Measurements from ENCODE around the gene PIP4K2B.

- PRO-cap, result no peak
Observed at GRCh38 chr17:38451586-38452648, 23.7 kb downstream of the ARHGAP23 start.

DNA sequence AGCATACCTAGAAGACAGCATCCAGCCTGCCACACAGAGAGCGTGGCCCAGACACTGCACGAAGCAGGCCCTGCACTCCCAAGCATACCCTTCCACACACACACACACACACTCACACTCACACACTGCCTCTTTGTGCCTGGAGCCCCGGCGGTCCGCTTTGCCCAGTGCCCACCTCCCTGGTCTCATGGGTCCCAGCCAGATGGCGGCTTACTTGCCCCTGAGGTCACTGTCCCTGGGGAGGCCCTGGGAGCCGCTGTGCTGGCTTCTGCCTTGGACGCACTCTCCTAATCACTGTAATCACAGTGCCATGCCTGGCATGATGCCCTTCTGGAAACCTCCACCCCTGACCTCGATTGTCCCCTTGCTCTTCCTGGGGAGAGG lies 35.9 kb downstream of the ARHGAP23 start:
- PRO-cap, result no peak

GRCh38 chr17:38473999-38475219 lies 46.1 kb downstream of the ARHGAP23 start:
- PRO-cap, result no peak

- PRO-cap, result no peak
Observed at GRCh38 chr17:38482407-38482895, 54.2 kb downstream of the ARHGAP23 start.

DNA sequence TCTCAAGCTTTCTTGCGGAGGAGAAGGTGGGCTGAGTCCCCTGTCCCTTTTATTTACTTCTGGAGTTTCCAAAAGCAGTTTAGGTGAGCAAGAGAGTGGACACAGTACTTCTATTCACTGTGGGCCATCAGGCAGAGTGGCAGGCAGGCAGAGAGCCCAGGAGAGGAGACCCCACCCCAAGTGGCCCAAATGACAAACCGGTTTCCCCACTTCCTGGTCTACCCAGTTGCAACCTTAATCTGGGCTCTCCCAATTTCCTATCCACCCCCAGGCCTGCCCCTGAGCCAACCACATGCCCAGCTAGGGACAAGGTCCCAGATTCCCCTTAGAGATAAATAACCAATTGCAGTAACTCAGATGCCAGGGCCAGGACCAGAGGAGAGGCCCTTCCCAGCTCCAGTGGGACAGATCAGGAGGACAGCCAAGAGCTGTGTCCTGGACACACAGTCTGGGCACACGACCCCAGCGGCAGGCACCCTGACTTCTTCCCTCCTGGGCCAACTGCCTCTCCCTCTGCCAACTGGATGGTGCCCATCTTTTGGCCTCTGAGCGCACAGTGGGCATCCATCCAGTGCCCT lies 1.2 kb upstream of the SRCIN1 start:
- PRO-cap, result no peak

DNA sequence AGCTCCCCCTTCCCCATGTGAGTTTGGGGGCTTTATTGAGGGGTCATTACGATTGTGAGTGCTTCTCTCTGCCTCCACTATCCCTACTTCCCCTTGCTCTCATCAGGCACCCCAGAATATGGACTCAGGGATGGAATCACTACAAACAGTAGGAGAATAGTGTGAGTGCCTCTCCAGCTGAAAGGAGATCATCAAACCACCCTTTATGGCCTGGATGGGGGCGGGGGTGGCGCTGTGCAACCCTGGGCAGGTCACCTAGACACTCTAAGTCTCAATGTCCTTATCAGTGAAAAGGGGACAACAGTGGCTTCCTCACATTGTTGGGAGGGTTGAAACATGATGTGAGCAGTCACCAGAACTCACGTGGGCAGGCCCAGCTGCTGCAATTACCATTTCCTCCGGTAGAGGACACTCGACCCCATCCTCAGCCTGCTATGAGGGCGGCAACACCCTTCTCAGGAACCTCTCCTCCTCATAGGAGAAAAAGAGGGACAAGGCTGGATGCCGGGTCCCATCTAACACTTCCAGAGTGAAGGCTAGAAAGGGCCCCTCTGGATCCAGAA lies 2.1 kb upstream of the EPOP start:
- PRO-cap, result no peak

DNA sequence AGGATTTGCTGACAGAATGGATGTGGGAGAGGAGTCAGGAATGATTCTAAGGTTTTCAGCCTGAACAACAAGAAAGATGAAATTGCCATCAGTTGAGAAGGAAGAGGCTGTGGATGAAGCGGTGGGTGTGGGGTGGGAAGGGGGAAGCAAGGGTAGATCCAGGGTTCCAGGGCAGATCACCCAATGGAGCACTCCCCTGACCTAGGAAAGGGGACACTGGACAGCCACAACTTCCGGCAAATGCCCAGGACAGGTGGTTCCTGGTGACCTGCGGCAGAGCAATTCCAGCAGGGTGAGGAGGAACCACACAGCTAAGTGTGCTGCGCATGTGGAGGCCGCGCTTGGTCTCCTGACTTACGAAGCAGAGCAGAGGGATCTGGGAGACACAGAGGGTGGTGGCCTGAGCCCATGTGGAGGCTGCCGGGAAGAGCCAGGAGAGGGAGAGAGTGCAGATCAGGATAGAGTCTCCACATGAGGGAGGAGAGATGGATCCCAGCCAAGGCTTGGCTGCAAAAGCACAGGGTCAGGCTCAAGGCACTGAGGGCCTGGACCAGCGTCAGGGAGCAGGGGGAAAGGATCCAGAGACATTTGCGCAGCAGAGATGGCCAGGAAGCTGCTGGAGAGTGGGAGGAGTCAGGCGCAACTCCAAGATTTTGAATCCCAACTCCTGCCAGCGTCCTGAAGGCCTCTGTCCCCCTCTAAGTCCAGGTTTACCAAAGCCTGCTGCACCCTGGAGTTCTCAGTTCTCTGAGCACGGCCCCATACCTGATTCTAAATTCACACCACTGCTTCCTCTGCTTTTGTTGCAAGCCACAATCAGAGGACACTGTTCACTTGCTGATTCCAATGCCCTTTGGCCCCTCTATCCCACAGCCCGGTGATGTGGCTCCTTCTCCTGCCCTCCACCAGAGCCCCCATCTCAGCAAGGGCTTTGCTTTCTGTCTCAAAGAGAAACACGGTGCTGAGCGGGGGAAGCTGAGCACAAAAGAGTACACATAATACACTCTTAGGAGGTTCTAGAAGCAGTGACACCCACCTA lies 11.3 kb upstream of the MLLT6 start:
- PRO-cap, result no peak

GRCh38 chr17:38712071-38712927 lies 7.2 kb downstream of the MLLT6 start:
- PRO-cap, result no peak

DNA sequence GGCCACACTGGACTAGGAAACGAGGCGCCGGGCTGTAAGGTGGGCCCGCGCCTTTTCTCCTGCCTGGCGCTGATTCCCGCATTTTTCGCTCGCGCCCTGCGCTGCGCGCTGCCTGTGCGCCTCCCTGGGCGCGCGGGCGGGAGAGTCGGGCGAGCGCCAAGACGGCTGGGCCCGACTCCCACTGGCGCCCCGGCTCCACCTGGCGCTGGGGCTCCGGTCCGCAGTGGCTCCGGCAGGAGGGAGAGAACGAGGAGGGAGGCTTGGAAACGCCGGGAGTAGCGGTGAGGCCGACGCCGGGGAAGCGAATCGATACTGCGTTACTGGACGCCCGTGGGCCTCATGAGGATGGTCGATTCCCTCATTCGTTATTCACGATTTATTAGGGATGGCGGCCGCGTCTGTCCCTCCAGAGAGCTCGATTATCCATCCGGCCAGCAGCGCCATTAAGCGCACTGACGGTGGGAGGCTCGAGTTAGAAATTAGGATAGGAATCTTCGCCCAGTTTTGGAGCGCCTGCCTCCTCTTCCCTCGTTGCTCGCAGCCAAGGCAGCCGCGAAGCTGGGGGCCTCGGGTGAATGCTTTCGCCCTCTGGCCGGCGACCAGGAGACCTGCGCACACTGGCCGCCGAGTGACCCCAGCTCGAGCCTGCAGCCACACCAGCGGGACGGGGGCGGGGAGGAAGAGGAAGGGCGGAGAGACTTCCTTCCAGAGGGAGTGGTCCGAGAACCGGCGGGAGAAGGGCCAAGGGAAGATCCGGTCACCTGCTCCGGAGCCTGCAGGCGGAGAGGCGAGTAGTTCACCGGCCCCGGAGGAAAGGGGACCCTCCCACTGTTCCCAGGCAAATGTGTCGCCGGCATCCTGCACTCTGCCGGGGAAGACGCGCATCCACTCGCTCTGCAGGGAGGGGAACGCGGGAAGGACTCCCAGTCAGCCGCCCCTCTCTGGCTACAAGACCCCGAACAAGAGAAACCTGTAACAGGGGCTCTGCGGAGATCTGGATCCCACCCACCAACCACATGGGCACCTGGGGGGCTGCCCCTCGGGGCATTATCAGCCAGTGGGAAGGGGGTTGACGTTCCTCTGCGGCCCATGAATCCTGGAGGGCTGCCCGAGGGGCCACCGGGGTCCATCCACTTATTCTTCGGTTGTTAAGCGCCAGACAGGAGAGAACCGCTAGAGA lies 1.4 kb upstream of the PCGF2 start:
- PRO-cap, result no peak

GRCh38 chr17:38765436-38766039 lies 13.0 kb downstream of the PSMB3 start:
- PRO-cap, result no peak

GRCh38 chr17:38799143-38799833 lies at the start of gene PIP4K2B:
TSS of gene PIP4K2B (minus strand) at chr17:38799556.
- PRO-cap, result bidirectional peak, plus-strand start at chr17:38799348, minus-strand start at chr17:38799333; bidirectional peak, plus-strand start at chr17:38799672, minus-strand start at chr17:38799514

DNA sequence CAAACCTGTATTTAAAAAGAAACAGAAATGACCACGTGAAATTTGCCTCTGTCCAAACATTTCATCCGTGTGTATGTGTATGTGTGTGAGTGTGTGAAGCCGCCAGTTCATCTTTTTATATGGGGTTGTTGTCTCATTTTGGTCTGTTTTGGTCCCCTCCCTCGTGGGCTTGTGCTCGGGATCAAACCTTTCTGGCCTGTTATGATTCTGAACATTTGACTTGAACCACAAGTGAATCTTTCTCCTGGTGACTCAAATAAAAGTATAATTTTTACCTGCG lies 45.8 kb downstream of the FBXO47 start:
- PRO-cap, result no peak

DNA sequence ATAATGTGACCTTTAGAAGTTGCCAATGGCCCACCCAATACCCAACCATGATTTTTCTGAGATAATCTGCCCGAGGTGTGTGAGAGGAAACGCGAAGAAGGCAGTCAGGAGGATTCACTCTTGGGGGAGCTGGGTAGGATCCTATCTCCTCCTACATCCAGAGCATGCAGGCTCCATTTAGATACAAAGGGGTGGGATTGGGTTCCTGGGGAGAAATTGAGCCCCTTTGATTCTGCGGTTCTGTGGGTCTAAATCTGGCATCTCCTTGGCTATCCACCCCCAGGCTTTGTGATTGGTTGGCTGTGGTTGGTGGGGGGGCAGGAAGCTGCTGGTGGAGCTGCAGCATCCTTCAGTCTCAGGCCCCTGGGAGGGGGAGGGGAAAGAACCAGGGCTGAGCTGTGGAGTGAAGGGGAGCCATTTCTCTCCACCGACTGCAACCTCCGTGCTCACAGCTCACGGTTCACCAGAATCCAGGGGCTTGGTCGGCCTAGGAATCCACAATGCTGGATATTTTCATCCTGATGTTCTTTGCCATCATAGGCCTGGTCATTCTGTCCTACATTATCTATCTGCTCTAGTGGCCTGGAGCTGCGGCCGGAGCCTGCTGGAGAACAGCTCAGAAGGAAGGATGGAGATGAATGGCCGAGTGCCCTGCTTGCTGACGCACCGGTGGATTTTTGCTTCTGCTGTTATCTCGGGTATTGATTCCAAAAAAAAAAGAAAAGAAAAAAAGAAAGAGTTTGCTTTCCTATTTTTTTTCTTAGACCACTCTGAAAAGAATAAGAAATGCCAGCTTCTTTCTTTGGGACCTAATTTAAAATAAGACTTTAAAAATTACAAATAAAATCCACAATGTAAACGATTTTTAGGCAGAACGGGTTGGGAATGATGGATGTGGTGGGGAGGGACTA lies 41.8 kb downstream of the FBXO47 start:
- PRO-cap, result no peak

- PRO-cap, result no peak
Observed at GRCh38 chr17:39201150-39201556, 1.1 kb downstream of the RPL19 start.

DNA sequence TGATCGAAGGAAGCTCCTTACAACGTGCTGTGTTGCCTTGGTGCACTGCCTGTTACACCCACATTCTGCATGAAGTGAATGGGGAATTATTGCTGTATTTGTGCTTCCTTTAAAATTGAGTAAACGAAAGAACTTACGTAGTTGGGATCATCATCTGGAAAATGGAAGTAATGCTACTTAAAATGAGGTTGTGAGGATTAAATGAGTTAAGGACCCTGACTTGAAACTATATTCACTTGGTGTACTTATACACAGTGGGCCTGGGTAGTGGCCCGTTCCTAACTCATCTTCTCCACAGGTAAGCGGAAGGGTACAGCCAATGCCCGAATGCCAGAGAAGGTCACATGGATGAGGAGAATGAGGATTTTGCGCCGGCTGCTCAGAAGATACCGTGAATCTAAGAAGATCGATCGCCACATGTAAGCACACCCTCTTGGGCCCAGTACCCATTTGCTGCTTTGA lies 2.6 kb downstream of the RPL19 start:
- PRO-cap, result no peak

DNA sequence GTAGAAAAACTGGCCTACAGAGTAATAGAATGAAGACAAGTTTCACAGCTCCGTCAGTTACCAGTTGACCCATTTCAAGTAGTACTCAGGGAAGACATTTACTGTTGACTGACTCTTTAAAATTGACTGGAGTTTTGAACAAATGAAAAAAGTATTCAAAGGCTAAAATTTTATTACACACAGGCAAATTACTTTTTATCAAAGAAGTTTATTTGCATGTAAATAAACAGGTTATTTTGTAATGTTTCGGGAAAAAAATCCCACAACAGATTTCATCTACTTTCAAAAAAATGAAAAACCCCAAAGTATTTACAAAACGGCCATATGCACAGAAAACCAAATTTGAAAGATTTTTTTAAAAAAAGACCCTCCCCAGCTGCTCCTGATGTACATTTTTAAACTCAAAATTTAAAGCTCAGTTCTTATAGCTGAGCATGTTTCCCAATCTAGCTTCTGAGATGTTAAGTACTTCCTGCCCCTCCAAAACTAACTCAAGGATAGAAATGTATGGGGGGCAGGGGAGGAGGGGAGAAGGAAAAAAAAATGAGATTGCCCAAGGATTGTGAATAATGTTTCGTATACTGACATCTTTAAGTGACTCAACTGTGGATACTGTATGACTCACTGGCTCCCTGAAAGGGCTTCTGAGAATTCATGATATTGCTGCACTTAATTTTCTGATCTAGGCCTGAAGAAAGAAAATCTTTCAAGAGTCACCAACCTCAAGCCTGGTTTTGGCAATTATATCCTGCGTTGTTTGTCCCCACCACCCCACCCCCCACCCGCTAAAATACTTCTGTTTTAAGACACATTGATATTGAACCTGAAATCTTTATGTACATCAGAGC lies 2.9 kb upstream of the FBXL20 start:
- PRO-cap, result no peak

- PRO-cap, result no peak
Observed at GRCh38 chr17:39530651-39531693, 69.7 kb downstream of the CDK12 start.

- PRO-cap, result no peak
Observed at GRCh38 chr17:39627935-39628973, 1.5 kb downstream of the PPP1R1B start.

DNA sequence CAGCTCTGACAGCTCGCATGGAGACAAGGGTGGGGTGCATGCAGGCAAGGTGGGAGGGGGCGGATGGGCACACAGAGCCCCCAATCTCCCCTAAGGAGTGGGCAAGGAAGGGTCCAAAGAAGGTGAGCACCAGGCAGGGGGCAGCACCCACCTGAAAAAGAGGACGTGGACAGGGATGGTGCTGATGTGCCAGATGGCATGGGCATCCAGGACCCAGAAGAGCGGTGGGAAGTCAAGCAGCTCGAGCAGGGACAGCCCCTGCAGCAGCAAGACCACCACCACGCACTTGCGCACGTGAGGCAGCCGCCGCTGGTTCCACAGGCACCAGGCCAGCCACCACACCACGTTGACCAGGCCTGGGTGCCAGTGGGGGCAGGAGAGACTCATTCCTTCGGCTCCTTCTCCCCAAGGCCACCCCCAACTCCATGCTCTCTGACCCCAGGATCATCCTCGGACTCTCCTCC lies 4.7 kb downstream of the PNMT start:
- PRO-cap, result no peak

GRCh38 chr17:39703545-39703995 lies 3.7 kb downstream of the ERBB2 start:
- PRO-cap, result no peak